Pericardium fibroblast (primary cell): ENCODE measurements around the gene DLG2.

- RAMPAGE, long total RNA: no peak
Measured at GRCh38 chr11:78408553-78409266, 8.9 kb downstream of the GAB2 start.

DNA sequence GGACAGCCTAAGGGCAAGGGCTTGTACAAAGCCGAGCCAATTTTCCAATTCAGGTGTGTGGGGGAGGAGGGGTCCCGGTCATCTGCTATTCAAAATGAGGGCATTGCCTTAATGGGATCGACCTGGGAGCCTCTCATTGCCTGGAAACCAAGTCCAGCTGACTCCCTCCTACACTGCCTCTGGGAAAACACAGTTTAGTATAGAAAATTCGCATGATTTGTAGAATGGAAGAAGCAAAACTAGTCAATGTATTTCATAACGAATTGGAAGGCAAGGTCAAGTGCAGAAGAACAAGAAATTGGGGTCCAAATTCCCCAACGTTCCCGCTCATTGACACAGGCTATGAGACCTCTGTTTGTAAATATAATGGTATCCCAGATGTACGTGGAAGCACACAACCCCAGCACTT lies 793 bp upstream of the GAB2 start:
- RAMPAGE, long total RNA: no peak

- RAMPAGE, long total RNA: no peak
Measured at GRCh38 chr11:78429519-78430149, 12.0 kb upstream of the GAB2 start.

GRCh38 chr11:78877522-78877721 lies 302.8 kb upstream of the NARS2 start:
- RAMPAGE, long total RNA: no peak

- RAMPAGE, long total RNA: no peak
Measured at GRCh38 chr11:79974184-79974650, 533.4 kb upstream of the TENM4 start.

DNA sequence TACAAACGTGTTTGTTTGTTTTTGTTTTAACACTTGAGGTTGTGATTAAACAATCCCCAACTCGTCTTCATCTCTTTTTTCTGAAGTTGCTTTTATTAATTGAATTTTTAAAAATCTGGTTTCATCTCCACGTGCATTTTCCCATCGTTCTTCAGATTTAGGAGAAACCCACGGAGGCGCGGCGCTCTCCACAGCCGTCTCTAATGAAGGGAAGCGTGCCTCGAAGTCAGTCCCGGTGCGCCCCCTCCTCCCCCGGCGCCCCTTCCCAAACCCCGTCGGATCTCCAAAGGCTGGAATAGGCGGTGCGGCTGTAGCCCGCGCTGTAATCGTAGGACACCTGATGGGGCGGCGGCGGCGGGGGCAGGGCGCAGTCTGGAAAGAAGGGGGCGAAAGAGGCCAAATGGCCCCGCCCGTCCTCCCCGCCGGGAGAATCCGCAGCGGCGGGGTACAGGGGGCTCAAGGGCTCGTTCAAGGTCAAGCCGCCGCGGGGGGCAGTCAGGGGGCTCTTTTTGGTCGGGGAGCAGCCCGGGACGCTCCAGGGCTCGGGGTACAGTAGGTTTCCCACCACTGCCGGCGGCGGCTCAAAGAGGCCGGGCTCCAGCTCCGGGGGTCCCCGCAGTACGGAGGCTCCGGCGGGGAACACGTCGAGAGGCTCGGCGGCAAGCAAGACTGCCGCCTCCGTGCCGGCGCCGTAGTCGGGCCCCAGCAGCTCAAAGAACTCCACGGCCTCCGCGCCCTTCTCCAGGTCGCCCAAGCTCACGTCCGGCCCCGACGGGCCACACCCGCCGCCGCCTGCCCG lies 1.2 kb downstream of the FAM181B start:
- RAMPAGE, long total RNA: no peak

- RAMPAGE, long total RNA: no peak
Measured at GRCh38 chr11:82790992-82791761, 57.5 kb upstream of the FAM181B start.

DNA sequence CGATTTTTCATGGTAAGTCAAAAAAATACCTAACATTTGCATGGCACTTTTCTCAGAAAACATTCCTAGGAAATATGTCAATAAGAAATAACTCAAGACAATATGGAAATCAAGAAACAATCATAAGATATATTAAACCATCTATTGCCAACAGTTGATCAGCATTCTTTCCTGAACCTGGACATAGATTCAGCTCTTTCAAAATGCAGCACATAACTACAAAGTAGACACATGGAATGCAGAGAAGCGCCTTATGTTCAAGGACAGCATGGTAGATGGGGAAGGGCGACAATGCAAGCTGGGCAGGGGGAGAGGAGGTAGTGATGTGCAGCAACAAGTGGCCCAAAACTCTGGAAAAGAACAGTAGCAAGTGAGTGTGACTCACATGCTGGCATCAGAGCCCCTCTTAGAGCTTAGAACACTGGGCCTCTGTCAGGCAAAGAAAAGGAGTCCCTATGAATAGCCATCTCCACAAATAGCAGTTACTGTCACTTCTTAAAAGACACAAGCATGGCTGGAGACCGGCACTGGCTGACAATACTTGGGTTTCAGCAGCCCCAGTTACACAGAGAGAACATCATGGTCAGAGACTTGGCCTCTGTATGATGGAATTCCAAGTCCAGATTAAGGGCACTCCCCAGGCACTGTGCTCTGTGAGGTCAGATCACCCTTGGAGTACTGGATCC lies 58.3 kb downstream of the PRCP start:
- RAMPAGE, long total RNA: no peak

- RAMPAGE, long total RNA: no peak
Measured at GRCh38 chr11:82922418-82923203, 21.1 kb downstream of the DDIAS start.

DNA sequence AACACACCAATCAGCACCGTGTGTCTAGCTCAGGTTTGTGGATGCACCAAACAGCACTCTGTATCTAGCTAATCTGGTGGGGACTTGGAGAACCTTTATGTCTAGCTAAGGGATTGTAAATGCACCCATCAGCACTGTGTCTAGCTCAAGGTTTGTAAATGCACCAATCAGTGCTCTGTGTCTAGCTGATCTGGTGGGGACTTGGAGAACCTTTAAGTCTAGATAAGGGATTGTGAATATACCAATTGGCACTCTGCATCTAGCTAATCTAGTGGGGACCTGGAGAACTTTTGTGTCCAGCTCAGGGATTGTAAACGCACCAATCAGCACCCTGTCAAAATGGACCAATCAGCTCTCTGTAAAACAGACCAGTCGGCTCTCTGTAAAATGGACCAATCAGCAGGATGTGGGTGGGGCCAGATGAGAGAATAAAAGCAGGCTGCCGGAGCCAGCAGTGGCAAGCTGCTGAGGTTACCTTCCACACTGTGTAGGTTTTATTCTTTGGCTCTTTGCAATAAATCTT lies 69.7 kb downstream of the DDIAS start:
- RAMPAGE, long total RNA: no peak

DNA sequence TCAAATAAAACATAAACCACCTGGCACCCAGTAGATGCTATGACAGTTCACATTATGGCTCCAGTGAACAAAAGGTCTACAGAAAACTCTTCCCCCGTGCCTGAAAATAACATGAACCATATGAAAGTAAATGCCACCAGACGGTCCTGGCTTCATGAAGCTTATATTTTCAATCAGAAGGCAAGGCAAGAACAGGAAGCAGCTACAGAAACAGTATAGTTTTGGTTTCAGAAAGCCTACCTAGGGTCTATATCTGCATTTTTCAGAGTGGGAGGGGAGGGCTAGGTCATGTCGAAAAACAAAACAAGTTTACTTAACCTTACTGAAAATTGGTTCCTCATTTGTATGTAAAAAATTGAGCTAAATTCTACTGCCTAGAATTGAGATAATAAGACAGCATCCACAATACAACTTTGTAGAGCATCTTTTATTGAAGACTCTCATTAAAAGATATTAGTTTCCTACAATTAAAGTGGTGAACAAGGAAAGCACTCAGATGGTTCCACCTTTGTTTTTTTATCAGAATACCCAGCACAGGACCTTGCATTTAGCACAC lies 9.7 kb downstream of the RAB30 start:
- RAMPAGE, long total RNA: no peak

- RAMPAGE, long total RNA: no peak
Measured at GRCh38 chr11:83115453-83116219, 41.3 kb upstream of the PCF11 start.

DNA sequence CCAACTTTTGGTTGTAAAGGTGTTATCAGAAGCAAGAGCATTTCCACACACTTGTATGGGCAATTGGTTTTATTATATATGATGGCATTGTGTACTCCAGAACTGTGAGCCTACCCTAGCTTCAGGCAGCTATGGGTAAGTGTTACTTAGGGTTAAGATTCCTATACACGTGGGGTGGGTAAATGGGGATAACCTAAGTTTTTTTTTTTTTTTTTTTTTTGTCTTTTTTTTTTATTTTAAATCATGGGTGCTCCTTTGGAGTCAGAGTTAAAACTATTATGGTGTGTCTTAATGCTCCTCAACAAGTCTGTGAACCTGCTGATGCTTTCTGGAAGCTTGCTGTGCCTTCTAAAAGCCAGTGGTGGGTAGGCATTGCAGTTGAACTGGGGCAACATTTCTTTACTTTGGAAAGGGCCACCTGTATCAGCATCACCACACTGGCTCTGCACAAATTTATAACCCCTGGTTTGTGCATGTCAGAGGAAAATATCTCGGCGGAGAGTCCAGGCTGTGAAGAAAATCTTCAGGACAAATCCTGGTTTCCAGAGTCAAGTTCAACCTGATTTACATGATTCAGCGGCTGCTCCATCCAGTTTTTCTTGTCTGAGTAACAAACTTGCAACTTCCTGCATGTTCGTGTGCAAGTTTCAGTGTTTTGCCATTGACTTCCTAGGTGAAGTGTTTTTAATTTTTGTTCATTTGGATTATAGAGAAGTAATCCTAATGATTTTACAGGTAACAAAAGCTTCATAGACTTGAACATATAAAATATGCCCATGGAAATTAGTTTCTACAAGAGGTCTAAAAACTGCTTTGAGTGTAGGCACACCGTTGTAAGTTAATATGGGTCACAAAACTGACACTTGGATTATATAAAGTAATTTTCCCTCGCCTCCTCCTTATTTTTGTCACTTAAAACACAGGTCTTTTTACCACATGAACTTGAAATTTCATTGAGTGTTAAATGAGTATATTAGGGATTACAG lies 3.5 kb downstream of the PCF11 start:
- RAMPAGE, long total RNA: no peak

DNA sequence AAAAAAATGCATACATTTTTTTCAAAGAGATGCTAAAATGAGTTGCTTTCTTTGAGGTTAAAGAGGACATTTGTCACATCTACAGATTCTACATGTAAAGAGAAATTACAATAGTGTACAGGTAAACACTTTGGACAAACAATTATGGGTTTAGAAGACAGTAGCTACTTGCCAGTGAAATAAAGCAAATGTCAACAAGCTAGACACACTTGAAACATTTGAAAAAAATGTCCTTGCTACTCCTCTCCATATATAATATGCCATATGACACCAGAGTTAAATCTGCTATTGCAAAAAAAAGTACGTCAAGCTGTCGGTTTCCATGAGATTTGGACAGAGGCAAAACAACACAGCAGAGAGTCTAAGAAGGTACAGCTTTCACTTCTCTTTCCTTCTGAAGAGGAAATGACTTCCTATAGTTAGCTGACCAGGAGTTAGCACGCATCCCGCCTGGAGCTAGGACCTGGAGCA lies 394.8 kb upstream of the CCDC90B start:
- RAMPAGE, long total RNA: no peak

GRCh38 chr11:85041679-85041878 lies 585.6 kb downstream of the DLG2 start:
- RAMPAGE, long total RNA: no peak

- RAMPAGE, long total RNA: no peak
Measured at GRCh38 chr11:85626979-85627616, at the start of gene DLG2. TSS of gene DLG2 (minus strand) at chr11:85627344.

GRCh38 chr11:85719510-85719881 lies 33.5 kb upstream of the CCDC89 start:
- RAMPAGE, long total RNA: no peak

GRCh38 chr11:85756230-85756550 lies 54.8 kb downstream of the SYTL2 start:
- RAMPAGE, long total RNA: no peak

DNA sequence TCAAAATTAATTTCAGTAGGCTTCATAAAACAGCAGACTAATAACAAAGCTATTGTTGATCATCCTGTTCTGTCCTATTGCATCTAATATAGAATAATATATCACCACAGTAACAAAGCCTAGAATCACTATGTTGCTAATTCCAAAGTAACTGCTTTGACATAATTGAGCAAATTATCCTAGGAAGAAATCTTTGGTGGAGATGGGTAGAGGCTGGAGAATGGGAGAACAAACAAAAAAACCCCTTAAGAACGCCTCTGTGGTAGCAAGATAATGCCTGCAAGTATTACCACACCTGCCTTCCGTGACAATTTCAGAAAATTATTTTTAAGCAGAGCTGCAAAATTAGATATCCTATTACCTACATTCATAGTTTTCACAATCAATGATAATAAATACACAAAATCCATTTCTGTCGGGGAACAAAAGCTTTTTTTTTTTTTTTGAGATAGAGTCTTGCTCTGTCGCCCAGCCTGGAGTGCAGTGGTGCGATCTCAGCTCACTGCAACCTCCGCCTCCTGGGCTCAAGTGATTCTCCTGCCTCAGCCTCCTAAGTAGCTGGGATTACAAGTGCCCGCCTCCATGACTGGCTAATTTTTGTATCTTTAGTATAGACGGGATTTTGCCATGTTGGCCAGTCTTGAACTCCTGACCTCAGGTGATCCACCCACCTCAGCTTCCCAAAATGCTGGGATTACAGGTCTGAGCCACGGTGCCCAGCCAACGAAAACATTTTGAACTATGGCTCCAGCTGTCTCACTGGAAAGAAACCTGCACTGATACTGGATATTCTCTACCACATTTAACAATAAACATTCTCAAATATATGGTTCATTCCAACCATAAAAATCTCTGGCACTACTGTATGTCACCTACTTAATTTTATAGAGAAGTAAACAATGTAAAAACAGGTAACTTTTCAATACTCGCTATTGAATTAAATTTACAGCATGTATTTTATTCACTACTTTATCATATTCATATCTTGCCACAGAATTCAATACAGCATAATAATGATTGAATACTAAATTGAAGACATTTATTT lies 58.7 kb downstream of the PICALM start:
- RAMPAGE, long total RNA: no peak

- RAMPAGE, long total RNA: no peak
Measured at GRCh38 chr11:86066083-86066886, 2.6 kb downstream of the PICALM start.